AG04450 (cell line): ENCODE data around the genes BTN3A1 and BTN1A1.

DNA sequence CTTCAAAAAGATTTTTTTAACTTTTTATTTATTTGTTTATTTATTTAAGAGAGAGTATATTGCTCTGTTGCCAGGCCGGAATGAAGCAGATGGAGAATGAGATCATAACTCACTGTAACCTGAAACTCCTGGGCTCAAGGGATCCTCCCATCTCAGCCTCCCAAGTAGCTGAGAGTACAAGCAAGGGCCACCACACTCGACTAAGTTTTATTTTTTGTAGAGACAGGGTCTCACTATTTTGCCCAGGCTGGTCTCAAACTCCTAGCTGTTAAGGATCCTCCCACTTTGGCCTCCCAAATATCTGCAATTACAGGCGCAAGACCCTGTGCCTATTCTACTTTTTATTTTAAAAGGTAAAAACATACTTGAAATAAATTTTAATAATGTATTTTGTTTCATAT lies 1.2 kb downstream of the BTN2A2 start:
- CAGE, long polyA plus RNA, result no peak
- RRBS, result no CpG with 5 or more reads among the region's 3 CpGs

DNA sequence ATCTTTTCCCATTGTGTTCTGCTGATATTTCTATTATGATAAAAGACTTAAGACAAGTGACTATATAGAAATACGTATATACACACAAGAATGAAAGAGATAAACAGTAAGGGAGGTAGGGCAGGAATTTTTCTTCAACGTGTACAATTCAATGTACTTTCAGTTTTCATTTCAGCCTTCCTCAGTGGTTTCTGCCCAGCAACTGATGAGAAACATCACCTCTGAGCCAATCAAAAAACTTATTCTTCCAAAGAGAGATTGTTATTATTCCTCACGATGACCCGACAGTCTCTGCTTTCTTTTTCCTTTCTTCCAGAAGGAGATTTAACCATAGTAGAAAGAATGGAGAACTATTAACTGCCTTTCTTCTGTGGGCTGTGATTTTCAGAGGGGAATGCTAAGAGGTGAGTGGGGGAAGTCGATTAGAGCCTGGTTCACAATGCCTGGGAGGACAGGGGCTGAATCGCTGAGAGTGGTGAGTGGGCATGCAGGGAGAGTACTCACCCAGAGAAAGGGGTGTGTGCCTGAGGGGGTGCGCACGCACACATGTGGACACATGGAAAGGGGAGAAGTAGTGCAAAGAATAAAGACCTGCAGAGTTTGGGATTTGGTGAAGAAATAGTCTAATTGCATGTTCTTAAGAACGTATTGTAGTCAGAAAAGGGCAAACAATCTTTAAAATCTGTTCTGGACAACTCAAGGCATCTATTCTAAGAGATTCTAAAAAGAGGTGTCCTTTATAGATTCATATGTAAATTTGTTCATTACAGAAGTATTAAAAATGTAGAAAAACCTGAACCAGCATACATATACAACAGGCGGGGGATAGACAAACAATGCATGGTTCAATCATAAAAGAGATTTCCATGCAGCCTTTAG lies at the start of gene BTN3A1:
Gene BTN3A1, plus strand, starts transcription at position 267 of the 879 bp plus-strand sequence.
- CAGE, long polyA plus RNA, result start-site peak on the plus strand centred at position 303 of the sequence, 61 bp wide, 310 and 144 reads in 2 replicates
- RRBS, result no CpG with 5 or more reads among the region's 10 CpGs

DNA sequence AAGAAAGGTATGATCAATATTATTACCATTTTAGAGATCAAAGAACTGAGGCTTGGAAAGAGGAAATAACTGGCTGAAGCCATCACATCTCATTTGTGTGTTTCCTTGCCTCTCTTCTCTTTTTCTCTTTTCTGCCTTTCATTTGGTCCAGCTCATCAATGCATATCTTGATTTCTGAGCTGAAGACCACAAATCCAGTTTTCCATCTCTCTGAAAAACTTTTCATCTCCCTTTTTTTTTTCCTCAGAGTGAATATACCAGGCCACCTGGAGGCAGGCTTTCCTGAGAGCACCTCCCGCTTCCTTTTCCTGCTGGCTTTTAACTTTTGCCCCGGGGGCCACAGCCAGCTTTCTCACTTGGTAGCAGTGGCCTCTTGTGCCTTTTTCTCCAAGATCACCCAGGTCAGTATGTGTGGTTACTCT lies at the start of gene BTN1A1:
Gene BTN1A1, plus strand, starts transcription at position 346 of the 422 bp plus-strand sequence.
- CAGE, long polyA plus RNA, result no peak
- RRBS, result no CpG with 5 or more reads among the region's 2 CpGs

- CAGE, long polyA plus RNA, result no peak
- RRBS, result no CpG with 5 or more reads among the region's 17 CpGs
These were observed 17.6 kb upstream of the HMGN4 start for GRCh38 chr6:26520653-26520899.

DNA sequence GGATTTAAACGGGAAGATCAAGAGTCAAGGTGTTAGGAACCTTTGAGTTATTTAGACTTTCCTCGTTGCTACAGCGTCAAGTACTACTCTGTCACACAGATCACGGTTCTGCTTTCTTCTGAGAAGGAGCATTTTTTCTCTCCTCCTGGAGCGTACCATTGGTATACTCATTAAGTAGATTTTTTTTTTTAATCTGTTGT lies 17.4 kb downstream of the HMGN4 start:
- CAGE, long polyA plus RNA, result no peak
- RRBS, result no CpG with 5 or more reads among the region's 5 CpGs

DNA sequence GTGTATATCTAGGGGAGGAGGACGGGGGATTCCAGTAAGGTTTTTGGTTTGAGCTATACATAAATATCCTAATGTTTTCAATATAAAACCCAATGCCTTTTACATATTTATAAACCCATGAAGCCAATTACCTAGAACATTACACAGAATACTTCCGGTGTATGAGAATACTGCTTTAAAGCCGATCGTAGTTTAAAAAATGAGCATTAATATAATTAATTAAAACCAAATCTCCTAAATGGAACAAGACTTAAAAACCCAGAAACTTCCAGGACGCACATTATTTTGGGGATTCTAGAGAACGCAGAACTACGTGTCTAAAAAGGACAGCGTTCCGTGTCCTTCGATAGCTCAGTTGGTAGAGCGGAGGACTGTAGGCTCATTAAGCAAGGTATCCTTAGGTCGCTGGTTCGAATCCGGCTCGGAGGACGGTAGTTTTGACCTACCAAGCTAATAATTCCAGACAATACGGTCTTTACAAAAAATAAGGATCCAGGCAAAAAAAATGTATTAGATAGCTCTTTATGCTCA lies 19.9 kb upstream of the ABT1 start:
- CAGE, long polyA plus RNA, result no peak
- RRBS, result no CpG with 5 or more reads among the region's 17 CpGs

DNA sequence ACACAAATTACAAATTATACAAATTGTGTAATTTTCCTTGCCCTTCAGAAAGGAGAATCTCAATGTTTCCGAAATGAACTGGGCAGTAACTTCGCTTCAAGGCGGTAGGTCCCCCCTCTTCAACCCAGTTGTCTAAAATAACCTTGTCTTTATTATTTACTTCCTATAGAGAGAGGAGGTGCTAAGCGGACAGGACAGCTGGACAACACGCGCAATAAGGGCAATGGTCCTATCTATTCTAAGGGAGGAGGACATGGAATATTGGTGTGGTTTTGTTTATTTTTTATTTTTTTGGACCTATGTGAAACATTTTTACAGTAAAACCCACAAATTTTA lies 2.4 kb upstream of the ABT1 start:
- CAGE, long polyA plus RNA, result no peak
- RRBS, result no CpG with 5 or more reads among the region's 6 CpGs

GRCh38 chr6:26597643-26598109 lies 923 bp downstream of the ABT1 start:
- CAGE, long polyA plus RNA, result no peak
- RRBS, result no CpG with 5 or more reads among the region's 24 CpGs

GRCh38 chr6:26598582-26598952 lies 1.8 kb downstream of the ABT1 start:
- CAGE, long polyA plus RNA, result no peak
- RRBS, result no CpG with 5 or more reads among the region's 5 CpGs

- CAGE, long polyA plus RNA, result no peak
- RRBS, result no CpG with 5 or more reads among the region's 28 CpGs
These were observed 84.5 kb upstream of the ZNF322 start for GRCh38 chr6:26743895-26744564.

- CAGE, long polyA plus RNA, result no peak
- RRBS, result no CpG with 5 or more reads among the region's 10 CpGs
These were observed 90.2 kb upstream of the ZNF322 start for GRCh38 chr6:26749699-26750287.

- CAGE, long polyA plus RNA, result no peak
- RRBS, result no CpG with 5 or more reads among the region's 73 CpGs
These were observed 176.0 kb downstream of the H2BC11 start for GRCh38 chr6:26956280-26957265.

GRCh38 chr6:27133716-27134208 lies 919 bp downstream of the H2AC11 start:
- CAGE, long polyA plus RNA, result no peak
- RRBS, result 3% methylated on average over 8 of the region's 25 CpGs

DNA sequence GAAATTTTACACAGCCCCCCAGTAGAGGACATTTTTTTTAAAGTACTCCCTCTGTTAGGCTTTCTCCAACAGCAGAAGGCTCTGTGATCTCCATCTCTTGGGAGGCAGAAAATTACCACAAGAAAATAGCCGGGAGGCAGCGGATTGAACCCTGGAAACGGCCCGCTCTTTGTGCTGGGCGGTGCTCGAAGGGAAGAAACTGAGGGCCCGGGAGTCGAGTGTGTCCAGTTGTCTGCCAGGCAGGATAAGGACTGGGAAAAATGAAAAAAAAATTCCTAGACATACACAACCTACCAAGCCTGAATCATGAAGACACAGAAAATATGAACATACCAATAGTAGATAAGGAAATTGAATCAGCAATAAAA lies 31.5 kb downstream of the POM121L2 start:
- CAGE, long polyA plus RNA, result no peak
- RRBS, result 5% methylated on average over 7 of the region's 8 CpGs

- CAGE, long polyA plus RNA, result no peak
- RRBS, result no CpG with 5 or more reads among the region's 6 CpGs
These were observed 6.9 kb upstream of the ZNF184 start for GRCh38 chr6:27479851-27480250.

DNA sequence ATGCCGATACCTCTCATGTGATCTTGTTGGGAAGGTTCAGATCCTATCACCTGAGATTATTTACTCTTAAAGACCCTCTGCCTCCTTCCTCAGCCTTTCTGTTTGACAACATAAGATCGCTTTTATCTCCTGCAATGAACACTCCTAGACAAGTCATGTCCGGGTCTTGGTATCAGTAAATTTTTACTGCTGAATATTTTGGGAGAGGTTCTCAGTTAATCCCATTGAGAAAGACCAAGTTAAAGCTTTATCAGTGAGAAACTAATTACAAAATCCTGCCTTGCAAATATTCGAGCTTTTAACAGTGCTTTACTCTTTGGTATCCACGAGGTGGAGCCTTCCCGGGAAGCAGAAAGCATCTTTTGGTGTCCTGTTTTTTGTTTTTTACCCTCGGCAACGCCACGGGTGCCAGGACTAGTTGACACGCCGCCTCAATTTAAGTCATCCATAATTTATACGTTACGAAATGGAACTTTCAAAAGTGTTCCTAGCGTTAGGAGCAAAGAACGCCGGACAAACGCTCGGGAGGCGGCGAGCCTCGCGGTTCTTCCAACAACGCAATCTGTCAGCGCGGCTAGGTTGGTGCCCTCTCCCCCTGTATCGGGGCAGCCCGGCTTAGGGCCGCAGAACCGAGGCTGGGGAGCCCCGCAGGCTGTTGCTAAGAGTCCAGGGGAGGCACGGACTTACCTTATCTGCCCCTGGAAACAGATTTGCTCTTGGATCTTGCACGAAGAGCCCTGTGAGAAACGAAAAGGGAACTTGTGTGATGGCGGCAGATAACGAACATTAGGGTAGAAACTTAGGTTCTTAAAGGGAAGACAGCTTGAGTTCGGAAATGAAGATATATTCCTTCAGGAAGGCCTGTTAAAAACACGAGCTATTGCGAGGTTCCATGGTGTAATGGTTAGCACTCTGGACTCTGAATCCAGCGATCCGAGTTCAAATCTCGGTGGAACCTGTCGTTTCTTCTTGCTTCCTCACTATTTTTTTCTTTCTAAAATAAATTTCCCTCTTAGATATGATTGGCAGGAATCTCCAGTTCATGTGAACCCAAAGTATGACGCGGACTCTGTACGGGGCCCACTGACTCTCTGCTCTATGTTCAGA lies 46.1 kb upstream of the ZNF184 start:
- CAGE, long polyA plus RNA, result no peak
- RRBS, result 3% methylated on average over 9 of the region's 45 CpGs

DNA sequence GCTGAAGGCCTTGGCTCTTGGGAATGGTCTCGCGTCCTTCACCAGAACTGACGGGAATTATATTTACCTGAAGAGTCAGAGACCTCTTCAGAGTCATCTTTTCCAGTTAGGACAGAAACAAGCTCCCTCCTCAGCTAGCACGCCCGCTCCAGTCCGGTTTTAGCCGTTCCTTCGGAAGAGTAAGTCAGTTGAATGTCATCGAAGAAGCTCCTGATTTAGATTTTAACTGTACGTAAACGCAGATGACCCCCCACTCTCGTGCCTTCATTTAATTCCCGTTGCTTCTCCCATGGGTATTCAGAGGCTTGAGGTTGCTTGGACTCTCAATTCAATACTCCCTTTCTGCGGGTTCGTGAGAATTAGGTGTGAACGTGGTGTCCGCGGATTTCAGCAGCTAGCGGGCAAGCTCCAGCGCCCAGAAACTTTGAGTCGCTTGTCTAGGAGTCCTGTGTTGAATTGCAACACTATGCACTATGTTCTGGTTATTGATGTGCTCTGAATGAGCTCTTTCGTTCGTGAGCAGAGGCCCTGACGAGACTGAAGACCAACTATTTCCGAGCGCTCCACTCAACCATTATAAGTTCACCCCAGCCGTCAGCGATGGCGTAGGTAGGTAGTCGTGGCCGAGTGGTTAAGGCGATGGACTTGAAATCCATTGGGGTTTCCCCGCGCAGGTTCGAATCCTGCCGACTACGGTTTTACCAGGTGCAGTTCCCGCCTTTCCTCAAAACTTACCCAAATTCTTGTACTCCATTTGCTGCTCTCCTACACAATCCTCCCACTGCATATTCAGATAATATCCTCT lies 72.4 kb upstream of the ZNF184 start:
- CAGE, long polyA plus RNA, result no peak
- RRBS, result no CpG with 5 or more reads among the region's 38 CpGs

DNA sequence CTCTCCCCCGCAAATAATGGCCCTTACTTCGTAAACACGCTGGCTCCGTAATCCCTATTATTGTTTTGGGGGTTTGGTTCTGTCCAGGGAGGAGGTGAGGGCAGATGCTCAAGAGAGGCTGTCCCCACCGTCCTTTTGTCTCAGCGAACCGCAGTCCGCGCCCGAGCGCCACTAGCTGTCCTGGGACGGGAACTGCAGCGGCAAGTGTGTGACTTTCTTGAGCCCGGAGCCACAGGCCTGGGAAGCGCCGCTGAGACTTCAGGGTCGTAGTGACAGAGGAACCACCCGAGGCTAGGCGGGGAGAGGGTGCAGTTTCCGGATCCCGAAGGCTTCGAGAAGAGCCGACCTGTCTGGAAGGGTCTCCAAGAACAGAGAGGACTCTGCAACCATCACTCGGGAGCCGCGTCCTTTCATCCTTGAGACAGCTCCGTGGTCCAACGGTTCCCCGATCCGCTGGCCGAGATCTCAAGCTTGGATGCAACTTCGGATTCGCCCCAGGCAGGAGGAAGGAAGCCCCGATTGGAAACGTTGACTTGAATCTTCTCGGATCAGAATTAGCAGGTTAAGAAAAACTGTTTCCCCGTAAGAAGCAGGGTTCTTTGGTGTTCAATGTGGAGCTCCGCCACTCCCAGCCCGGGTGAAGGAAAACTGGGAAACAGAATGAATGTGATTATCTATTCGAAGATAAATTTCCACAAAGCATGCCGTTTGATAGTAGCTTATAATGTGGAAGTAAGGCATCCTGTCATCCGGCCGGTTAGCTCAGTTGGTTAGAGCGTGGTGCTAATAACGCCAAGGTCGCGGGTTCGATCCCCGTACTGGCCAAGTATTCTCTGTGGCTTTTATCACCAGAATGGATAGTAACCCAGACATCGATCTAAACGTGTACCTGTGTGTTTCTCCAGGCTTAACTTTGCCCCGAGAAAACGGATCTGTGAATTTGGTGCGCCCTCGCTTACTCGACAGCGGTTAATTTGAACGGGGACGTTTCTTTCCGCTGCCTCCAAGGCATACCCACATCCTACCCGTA lies 120.0 kb downstream of the H2BC13 start:
- CAGE, long polyA plus RNA, result no peak
- RRBS, result 3% methylated on average over 7 of the region's 61 CpGs

DNA sequence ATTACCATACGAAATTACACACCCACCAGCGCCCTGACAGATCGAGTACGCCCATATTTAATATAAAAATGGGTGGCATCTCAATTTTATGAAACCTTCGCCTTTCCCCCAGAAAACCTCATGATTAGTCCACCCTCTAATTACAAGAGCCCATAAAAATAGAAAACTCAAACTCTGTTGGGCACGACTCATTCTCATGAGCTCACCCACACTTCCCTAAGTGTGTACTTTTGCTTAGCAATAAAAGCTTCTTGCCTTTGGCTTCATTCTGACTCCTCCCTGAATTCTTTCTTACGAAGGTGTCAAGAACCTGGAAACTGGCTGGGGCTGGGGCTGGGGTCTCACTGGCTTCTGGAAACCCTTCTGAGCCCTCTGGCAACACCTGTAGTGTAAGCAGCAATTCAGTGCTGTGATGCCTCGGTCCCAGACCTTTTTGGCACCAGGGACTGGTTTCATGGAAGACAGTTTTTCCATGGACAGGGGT lies 31.8 kb downstream of the H2BC13 start:
- CAGE, long polyA plus RNA, result no peak
- RRBS, result no CpG with 5 or more reads among the region's 8 CpGs

DNA sequence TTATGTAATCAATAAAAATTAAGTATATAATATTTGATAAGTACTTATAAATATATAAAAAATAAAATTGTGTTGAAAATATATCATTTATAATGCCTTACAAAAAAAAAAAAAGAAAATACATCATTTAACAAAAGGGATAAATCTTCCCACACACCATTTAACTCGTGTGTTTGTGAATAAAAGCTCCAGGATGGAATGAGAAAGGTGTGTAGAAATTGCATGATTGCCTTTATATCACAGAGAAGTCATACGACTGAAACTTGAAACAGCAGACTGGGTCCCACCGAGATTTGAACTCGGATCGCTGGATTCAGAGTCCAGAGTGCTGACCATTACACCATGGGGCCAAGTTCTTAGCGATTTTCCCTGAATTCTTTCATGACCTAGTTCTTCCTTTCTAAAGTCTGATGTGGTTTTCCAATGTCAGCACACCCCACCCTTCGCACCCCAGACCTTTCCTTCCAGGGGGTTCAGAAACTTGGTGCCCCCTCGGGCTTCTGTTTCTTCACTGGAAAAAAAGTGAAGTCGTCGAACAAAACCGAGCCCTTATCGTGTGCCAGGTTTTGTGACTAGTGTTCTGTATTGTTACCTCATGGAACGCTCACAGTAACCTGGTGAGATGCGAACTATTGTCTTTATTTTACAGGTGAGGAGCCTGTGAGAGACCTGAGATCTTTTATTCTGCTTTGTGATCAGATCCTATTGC lies 16.5 kb downstream of the H2BC13 start:
- CAGE, long polyA plus RNA, result no peak
- RRBS, result no CpG with 5 or more reads among the region's 14 CpGs